Ishikawa (cell line): ENCODE measurements around a stretch of chr1.

GRCh38 chr1:6546152-6546842, 8.0 kb downstream of the NOL9 start:
- RRBS: no CpG with 5 or more reads among the region's 5 CpGs

- RRBS: 69% methylated on average over 7 of the region's 26 CpGs
Observed at GRCh38 chr1:6634739-6635438, 10.2 kb downstream of the THAP3 start.

- RRBS: no CpG with 5 or more reads among the region's 10 CpGs
Observed at GRCh38 chr1:6811491-6812013, 26.3 kb downstream of the CAMTA1 start.

DNA sequence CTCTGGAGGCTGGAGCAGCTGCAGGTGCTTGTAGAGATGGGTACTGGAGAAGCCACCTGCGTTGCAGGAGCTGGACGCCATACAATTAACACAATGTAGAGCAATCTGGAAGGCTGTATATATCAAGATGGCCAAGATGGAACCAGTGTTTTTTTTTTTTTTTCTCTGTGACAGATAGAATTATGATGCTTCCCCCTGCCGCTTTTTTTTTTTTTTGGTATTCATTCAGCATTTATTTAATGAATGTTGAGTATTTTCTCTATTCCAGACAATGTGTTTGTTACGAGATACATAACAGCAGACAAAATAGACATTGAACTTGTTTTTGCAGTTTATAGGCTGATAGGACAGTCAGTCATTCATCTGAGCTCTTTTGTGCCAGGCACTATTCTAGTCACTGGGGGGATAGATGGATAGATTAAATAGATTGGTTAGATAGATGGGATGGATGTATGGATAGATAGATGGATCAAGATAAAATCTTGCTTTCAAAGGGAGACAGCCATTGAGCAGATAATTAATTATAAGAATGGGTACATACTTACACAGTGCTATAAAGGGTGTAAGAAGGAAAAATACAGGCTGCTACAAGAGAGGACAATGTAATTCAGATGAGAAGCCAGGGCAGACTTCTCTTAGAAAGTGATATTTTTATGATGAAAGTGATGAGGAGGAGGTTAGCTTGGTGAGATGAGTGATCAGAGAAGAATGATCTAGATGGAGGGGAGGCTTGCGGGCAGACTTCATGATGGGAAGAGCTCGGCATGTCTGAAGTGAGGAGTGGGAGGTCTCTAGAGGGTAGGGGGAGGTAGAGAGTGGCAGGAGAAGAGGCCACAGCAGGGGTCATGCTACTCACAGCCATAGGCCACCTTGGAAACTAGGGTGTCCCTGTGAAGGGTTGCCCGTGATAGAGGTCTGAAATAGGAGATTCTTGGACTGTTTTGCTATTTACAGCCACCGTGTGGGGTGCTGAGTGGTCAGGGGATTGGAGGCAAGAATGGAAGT, 71.2 kb downstream of the CAMTA1 start:
- RRBS: no CpG with 5 or more reads among the region's 8 CpGs

- RRBS: no CpG with 5 or more reads among the region's 5 CpGs
Observed at GRCh38 chr1:6857171-6857738, 72.0 kb downstream of the CAMTA1 start.

DNA sequence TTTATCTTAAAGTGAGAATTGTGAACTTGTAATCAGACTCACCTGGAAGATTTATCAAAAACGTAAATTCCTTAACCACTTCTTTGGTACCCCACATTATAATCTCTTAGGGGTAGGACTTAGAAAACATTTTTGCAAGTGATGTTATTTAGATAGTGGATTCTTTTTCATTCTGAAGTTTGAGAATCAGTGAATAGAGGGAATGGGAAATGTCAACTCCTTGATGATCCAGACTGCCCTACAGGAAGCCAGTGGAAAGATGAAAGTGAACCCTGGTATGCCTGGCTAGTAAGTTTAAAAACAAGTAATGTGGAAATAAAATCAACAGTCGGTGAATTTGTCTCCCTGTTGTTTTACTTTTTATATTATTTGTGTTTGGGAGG, 80.9 kb downstream of the CAMTA1 start:
- RRBS: no CpG with 5 or more reads among the region's 2 CpGs

GRCh38 chr1:7367095-7367649, 403.9 kb upstream of the VAMP3 start:
- RRBS: no CpG with 5 or more reads among the region's 5 CpGs

- RRBS: no CpG with 5 or more reads among the region's 21 CpGs
Observed at GRCh38 chr1:7441393-7442030, 329.6 kb upstream of the VAMP3 start.

DNA sequence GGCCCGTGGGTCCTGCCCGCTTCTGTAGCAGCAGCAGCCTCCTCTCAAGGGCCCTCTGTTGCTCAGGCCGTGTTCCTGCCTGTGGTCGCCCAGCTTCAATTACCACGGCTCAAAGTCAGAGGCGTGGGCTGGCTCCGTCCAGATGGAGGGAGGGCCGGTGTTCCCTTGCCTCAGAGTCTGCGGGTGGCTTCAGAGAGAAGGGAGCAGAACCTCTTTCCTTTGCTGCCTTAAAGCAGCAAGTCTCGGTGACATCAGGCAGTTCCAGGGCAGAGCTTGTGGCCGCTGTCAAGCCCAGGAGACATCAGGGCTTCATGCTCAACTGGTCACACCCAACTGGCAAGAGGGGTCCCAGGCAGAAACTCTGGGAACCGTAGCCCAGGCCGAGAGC, 270.5 kb upstream of the VAMP3 start:
- RRBS: no CpG with 5 or more reads among the region's 13 CpGs

DNA sequence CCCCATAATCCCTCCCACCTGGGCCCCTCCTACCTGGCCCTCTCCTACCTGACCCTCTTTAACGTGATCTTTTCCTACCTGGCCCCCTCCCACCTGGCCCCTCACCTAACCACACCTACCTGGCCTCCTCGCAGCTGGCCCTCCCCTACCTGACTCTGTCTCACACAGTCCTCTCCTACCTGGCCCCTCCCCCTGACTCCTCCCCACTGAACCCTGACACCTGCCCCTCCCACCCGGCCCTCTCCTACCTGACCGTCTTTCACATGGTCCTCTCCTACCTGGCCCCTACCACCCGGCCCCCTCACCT, 220.6 kb upstream of the VAMP3 start:
- RRBS: 4% methylated on average over 3 of the region's 5 CpGs

DNA sequence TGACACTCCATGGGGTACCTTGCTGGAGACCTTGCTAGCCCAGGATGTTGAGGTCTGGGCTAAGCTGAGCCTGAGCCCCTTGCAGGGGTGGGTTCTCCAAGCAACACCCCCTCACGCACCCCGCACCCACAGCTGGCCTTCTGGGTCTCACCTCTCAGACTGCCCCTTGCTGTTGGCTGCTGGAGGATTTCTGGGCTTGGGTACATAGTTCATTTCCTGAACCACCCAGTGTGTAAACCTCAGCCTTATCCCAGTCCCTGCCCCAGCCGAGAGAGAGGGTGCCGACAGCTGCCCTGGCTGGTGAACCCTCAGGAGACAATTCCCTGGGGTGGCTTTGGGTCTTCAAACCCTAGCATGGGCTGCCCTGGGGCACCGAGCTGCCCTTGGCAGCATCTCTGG, 92.4 kb upstream of the VAMP3 start:
- RRBS: no CpG with 5 or more reads among the region's 5 CpGs

- RRBS: 4% methylated on average over 35 of the region's 75 CpGs
Observed at GRCh38 chr1:7703494-7704310, 67.4 kb upstream of the VAMP3 start.

GRCh38 chr1:7819852-7820861, 32.7 kb downstream of the UTS2 start:
- RRBS: no CpG with 5 or more reads among the region's 9 CpGs

- RRBS: no CpG with 5 or more reads among the region's 8 CpGs
Observed at GRCh38 chr1:8018763-8019932, 7.0 kb downstream of the ERRFI1 start.

GRCh38 chr1:8023108-8024325, 2.6 kb downstream of the ERRFI1 start:
- RRBS: no CpG with 5 or more reads among the region's 13 CpGs

DNA sequence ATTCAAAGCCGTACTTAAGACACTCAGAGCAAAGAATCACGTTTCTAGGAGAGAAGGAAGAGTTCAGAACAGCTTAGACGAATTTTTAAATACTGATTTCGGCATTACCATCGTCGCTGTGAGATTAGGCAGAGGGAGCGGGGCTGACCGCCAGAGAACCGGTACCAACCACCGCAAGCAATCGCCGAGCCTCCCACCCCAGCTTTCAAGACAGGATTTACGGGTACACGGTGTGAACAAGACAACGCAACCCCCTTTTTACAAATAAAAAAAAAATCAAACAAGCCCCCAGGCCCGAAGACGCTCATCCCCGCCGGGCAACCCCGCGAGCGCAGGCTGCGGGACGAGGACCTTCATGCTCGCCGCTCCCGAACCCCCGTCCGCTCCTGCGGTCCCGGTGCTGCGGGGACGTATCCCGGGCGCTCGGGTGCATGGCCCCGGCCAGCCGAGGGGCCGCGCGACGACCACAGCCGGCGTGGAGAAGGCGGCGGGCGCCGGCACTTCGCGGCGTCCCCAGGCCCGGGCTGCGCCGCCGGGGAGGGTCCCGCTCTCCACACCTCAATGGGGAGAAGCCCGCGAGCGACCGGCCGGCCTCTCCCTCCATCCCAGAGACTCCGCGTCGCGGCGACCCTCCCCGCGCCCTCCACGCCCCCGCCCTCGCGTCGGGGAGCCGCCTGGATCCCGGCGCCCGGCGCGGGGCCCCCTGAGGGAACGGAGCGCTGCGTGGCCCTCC, 547 bp downstream of the ERRFI1 start:
- RRBS: 2% methylated on average over 35 of the region's 82 CpGs

DNA sequence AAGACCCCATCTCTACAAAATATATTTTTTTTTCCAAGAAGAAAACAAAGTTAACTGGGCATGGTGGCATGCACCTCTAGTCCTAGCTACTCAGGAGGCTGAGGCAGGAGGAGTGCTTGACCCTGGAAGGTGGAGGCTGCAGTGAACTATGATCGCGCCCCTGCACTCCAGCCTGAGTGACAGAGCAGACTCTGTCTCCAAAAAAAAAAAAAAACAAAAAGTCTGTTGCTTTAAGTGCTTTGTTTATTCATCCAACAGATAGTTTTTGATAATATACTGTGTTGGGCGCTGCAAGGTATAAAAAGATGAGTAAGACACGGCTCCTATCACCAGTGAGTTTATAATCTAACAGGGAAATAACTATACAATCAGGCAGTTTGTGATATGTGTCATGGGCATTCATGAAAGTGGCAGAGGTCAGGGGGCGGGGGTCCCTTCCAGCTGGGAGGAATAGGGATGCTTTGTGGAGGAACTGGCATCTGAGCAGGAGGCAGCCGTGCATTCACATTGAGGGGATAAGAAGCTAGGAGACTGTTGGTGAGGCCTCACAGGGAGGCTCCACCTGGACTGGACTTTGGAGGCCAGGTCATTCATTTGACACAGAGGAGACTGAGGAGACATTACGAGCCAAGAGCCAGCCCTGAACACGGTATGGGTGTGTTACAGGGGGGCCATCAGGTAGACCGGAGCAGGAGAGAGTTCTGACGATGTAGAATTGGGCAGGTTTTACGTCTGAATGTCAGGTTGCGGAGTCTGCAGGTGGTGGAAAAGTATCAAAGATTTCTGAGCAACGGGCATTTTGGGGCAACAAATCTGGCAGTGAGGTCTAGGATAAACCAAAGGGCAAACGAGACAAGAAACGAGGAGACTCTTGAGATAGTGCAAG, 67.4 kb upstream of the ERRFI1 start:
- RRBS: no CpG with 5 or more reads among the region's 15 CpGs

DNA sequence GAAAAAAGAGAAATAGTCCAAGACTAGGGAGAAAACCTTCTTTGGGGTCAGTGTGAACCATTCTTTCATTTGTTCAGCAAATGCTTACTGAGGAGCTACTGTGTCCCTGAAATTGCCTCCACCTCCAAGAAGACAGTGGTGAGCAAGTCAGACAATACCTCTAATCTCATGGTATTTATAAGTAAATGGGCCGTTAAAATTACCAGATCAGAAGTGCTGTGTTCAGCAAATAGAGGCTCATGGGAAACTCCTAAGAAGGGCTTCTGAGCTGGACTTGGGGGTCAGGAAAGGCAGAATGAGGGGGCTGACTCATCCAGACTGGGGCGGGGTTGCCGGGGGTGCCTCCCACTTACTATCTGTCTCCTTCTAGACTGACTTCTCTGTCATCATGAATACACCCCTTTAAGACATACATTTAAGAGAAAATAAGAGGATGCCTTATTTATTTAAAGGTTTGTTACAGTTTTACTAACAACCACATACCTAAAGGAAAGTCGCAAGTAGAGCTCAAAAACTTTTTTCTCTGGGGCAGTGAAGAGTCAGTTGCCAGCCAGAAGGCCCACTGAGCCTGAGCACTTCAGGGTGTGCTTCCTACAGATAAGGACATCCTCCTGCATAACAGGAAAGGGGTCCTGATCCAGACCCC, 96.0 kb upstream of the ERRFI1 start:
- RRBS: no CpG with 5 or more reads among the region's 4 CpGs

DNA sequence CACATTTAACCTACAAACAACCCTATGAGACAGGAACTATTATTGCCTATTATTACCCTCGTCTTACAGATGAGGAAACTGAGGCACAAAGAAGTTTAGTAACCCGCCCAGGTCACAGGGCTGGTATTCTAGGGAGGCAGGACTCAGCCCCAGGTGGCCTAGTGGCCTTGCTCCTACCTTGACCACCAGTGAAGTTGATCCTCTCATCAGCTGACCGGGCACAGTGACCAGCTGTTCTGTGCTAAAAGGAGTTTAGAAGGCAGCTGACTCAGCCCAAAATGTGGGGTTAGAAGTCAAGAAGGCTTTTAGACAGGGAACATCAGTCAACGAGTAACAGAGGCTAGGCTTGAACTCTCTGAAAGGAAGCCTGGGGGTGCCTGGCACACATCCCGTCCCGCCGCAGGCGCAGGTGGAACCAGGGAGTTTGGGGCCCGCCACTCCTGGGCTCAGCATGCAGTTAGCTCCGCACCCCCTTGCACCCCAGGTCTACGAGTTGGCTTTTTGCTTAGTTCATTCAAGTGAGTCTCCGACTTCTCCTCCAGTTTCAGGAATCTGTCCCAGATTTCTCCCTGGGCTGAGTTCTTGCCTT, 114.9 kb upstream of the SLC45A1 start:
- RRBS: no CpG with 5 or more reads among the region's 12 CpGs

DNA sequence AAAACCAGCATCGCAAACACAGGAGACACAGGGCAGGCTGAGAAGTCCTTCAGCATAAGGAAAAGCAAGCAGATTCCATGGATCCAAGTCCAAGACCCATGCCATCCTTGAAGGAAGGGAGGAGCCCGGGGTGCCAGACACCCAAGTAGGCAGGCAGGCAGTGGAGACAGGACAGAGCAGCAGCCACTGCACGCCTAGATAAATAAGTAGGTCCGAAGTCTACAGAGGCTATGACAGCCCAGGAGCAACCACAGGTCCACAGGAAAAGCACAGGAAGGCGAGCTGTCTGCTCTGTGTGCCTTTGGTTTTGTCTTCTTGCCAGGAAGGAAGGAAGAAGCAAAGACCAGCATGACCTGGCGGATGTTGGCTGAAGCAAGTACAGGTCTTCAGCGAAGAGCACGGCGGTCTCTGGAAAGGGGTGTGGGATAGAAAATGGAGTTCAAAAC, 76.4 kb upstream of the SLC45A1 start:
- RRBS: no CpG with 5 or more reads among the region's 9 CpGs